ENCODE data around the genes RPL19, STAC2 and PPP1R1B.

DNA sequence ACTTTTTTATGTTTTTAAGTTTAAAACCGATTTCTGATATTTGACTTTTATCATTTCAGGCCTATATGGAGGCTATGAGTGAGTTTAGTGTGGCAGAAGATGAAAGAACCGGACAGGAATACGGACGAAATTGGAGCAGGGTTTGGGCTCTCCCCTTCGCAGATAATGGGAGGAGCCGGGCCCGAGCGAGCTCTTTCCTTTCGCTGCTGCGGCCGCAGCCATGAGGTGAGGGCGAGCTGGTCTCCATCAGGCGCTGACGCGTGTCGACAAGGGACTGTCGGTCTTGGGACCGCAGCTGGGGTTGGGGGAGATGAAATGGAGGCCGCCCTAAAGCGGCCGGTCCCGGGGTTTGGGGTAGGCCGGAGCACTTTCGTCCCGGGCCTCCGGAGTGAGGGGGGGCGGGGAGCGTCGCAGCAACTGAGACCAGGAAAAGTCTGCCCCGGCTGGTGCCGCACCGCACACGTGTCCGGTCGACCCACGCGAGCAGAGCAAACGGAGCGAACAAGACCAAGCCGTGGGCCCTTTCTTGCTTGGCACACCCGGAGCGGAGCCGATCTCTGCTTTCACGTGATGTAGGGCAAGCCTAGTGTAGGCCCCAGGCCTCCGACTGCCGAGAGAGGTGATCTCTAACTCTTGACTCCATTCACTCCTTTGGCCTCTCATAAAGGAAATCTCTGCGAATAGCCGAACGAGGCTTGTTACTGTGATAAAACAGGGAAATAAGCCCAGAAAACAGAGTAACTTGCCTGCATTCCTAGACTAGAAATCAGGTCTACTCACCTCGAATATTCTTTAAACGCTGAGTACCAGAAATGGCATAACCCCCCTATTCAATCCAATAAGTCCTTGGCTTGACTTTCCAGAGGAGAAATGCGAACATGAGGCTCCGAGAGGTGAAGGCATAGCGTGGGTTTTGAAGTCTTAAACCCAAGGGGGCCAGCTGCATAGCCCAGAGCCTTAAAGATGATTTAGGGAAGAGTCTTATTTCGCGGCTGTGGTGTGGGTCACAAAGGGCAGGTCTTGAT lies at the start of gene RPL19:
Gene RPL19, plus strand, starts transcription at position 159 of the 1,025 bp plus-strand sequence.
- PRO-cap = bidirectional peak, plus-strand start at position 203 of the sequence, minus-strand start outside the sequence; unidirectional peak, plus-strand start at position 459 of the sequence

- PRO-cap = unidirectional peak, plus-strand start at chr17:39201329
Observed at GRCh38 chr17:39201150-39201556, 1.1 kb downstream of the RPL19 start.

GRCh38 chr17:39204425-39204859 lies 4.4 kb downstream of the RPL19 start:
- PRO-cap = no peak

DNA sequence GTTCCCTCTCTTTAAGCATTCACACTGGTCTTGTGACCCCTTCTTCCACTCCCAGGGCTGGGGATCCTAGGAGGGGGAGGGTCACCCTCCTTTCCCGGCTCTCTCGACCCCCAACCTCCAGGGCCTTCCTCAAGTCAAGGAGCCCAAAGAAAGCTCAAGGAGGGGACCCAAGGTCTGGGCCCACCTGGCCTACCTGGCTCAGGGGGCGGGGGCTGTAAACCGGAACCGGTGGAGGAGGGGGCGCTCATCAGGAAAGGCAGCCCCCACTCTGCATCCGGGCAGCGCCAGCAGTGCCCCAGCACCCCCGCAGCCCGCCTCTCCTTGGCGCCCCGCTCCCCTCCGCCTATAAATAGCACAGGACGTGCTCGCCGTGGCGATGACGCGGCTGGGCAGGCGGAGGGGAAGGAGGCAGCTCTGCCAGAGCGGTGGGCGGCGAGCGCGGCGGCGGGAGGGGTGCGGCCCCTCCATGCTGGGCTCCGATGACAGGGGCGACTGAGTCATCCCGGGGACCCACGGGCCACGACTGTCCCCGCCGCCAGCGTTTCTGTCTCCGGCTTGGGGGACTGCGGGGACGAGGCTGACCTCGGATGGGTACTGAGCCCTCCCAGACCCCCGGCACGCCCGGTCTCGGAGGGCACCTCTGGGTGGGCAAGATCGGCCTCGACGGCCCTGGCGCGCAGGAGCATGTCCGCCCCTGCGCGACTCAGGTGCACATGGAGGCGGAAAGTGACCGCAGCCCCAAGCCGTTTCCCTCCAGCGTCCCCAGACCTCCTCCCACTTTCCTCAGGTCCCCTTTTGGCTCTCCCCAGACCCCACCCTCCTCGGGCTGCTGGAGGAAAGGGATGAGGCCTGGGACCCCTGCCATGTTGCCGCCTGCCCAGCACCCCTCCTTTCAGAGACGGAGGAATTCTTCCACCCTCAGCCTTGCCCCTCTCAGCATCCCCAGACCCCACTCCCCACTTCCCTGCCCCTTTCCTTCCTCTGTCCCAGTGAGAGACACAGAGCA lies 9.7 kb downstream of the RPL19 start:
- PRO-cap = bidirectional peak, plus-strand start at position 376 of the sequence, minus-strand start at position 323 of the sequence

GRCh38 chr17:39217776-39218303 lies 7.9 kb downstream of the STAC2 start:
- PRO-cap = unidirectional peak, plus-strand start at chr17:39217961

GRCh38 chr17:39225276-39226303 lies at the start of gene STAC2:
TSS of gene STAC2 (minus strand) at chr17:39225945.
- PRO-cap = unidirectional peak, minus-strand start at chr17:39225944

GRCh38 chr17:39517101-39517697 lies 55.9 kb downstream of the CDK12 start:
- PRO-cap = no peak

DNA sequence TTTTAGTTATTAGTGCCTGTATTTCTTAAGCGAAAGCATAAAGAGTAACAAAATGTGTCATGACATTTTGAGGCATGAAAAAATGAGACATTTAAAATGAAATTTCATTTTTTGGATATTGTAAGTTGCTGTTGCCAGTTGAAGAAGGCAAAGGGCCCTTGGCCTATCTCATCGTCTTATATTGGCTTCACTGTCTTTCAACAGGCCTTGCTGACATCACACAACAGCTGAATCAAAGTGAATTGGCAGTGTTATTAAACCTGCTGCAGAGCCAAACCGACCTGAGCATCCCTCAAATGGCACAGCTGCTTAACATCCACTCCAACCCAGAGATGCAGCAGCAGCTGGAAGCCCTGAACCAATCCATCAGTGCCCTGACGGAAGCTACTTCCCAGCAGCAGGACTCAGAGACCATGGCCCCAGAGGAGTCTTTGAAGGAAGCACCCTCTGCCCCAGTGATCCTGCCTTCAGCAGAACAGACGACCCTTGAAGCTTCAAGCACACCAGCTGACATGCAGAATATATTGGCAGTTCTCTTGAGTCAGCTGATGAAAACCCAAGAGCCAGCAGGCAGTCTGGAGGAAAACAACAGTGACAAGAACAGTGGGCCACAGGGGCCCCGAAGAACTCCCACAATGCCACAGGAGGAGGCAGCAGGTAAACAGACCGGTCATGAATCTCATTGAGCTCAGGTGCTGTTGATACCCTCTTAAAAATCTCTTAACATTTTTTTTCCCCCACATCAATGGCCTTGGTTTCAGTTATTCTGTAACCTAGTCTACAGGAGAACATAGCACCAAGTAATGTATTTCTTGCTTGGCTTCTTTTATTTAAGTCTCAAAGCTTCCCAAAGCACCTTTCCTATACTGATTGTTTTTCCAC lies 64.6 kb downstream of the CDK12 start:
- PRO-cap = no peak

GRCh38 chr17:39535164-39536176 lies 72.2 kb downstream of the NEUROD2 start:
- PRO-cap = no peak

GRCh38 chr17:39593199-39593456 lies 14.6 kb downstream of the NEUROD2 start:
- PRO-cap = no peak

- PRO-cap = no peak
Observed at GRCh38 chr17:39618471-39619184, 8.1 kb upstream of the PPP1R1B start.

- PRO-cap = bidirectional peak, plus-strand start at chr17:39626924, minus-strand start at chr17:39626797
Observed at GRCh38 chr17:39626529-39627041, at the start of gene PPP1R1B. TSS of gene PPP1R1B (plus strand) at chr17:39626952.

GRCh38 chr17:39628974-39629836 lies 2.5 kb downstream of the PPP1R1B start:
- PRO-cap = bidirectional peak, plus-strand start at chr17:39629168, minus-strand start at chr17:39629098

- PRO-cap = no peak
Observed at GRCh38 chr17:39633616-39634205, 3.2 kb upstream of the STARD3 start.

DNA sequence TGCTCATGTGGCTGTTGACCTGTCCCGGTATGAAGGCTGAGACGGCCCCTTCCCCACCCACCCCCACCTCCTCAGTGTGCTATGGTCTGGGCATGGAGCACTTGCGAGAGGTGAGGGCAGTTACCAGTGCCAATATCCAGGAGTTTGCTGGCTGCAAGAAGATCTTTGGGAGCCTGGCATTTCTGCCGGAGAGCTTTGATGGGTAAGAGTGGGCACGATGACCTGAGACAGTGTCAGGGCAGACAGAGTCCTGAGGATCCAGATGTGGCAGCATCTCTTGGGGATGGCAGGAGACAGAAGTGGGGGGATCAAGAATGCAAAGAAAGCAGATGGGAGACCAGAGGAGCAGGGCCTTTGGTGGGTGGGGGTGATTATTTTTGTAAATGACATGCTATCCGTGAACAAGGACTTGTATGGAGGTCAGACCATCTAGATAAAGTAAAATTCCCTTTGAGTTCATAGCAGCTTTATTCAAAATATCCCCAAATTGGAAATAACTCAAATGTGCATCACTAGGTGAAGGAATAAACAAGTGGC lies 12.5 kb downstream of the ERBB2 start:
- PRO-cap = no peak

- PRO-cap = no peak
Observed at GRCh38 chr17:39713675-39713875, 13.7 kb downstream of the ERBB2 start.

- PRO-cap = no peak
Observed at GRCh38 chr17:39724519-39725600, 5.5 kb downstream of the MIEN1 start.

GRCh38 chr17:39725601-39726157 lies 4.7 kb downstream of the MIEN1 start:
- PRO-cap = no peak

GRCh38 chr17:39726484-39727325 lies 3.6 kb downstream of the MIEN1 start:
- PRO-cap = no peak

GRCh38 chr17:39727326-39728384 lies 2.7 kb downstream of the MIEN1 start:
- PRO-cap = unidirectional peak, plus-strand start at chr17:39728208